ENCODE measurements around a stretch of chr6.

GRCh38 chr6:151391179-151391398 lies 270 bp downstream of the ZBTB2 start:
- PRO-cap = no peak
- RAMPAGE, long total RNA, 2 experiments = no peak in any of the 2 experiments

- PRO-cap = no peak
- RAMPAGE, long total RNA, 2 experiments = no peak in any of the 2 experiments
Observed at GRCh38 chr6:151450581-151451141, 1.3 kb downstream of the RMND1 start.

DNA sequence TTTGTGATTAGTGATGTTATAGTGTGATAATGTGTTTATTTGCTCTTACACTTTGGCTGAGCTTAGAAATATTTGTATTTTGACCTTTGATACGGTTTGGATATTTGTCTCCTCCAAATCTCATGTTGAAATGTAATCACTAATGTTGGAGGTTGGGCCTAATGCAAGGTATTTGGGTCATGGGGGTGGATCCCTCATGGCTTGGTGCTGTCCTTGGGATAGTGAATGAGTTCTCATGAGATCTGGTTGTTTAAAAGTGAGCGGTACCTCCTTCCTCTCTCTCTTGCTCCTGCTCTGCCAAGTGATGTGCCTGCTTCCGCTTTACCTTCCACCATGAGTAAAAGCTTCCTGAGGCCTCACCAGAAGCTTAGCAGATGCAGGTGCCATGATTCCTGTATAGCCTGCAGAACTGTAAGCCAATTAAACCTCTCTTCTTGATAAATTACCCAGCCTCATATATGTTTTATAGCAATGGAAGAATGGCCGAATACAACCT lies 147.3 kb downstream of the CCDC170 start:
- PRO-cap = no peak
- RAMPAGE, long total RNA, 2 experiments = no peak in any of the 2 experiments

DNA sequence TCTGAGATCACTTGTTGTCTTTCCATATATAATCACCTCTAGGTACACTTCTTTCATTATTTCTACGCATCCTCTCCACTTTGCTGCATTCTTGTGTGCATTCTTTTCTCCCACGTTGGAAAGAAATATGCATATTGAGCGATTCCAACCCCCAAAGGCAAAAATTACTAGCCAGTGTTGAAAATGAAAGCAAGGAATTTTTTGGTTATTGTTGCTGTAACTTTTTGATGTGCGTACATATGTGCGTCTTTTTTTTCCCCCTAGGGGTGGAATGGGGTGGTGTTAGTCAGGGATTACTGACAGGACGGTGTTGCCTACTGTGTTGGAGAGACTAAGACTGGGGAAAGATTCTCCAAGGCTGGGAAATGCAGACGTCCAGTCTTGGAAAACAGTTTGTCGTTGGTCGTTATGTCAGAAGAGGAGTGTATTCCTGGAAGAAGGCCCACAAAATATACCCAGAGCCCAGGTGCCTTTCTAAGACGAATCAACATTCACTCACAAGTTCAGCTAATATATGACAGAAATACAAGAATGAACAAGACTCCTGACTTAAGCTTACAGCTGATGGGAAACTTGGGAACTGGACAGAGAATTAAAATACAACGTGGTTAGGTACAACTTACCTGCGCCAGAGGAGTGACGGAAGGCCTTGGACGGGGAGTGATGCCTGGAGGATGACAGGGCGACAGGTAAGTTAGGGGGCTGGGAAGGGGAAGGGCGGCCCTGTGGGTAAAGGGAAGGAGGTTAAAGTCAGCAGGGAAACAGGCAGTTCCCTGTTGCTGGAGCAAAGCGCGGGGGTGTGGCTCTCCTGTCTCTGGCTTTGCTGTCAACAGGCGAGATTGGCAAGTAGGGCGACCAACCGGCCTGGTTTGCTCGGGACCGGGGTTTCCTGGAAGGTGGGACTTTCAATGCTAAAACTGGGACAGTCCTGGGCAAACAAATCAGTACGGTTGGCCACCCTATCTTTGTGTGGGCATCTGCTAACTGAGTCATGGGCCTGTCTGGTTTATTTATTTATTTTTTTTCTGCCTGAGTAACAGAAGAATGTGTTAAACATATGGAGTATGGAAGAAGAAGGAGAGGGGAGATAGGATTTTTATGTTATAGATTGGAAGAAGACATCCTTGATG lies 43.9 kb upstream of the ESR1 start:
- PRO-cap = bidirectional peak, plus-strand start at position 925 of the sequence, minus-strand start at position 793 of the sequence
- RAMPAGE, long total RNA, 2 experiments = start-site peak on the plus strand in 1 of 2 experiments, centred at position 349 of the sequence, 55 reads per replicate; start-site peak on the minus strand in 1 of 2 experiments, centred at position 777 of the sequence, 42 reads per replicate

GRCh38 chr6:151909610-151910140 lies 102.2 kb downstream of the ESR1 start:
- PRO-cap = no peak
- RAMPAGE, long total RNA, 2 experiments = no peak in any of the 2 experiments

- PRO-cap = no peak
- RAMPAGE, long total RNA, 2 experiments = no peak in any of the 2 experiments
Observed at GRCh38 chr6:152268045-152268517, 369.1 kb downstream of the SYNE1 start.

DNA sequence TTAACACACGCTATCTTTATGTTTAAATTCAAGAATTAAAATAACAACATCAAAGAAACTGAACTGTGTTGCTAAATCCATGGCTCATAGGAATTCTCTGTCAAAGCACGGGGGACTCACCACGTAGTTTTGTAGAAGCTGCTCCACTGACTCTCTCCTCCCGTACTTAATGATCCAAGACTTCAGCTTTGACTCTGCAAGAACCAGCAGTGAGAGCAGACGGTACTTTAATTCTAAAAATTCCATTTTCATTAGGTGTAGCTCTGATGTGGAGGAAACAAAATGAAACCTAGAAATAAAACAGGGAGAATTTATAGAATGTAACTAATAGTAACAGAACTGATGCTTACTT lies 165.7 kb downstream of the SYNE1 start:
- PRO-cap = no peak
- RAMPAGE, long total RNA, 2 experiments = no peak in any of the 2 experiments

- PRO-cap = no peak
- RAMPAGE, long total RNA, 2 experiments = no peak in any of the 2 experiments
Observed at GRCh38 chr6:152572222-152572845, 64.8 kb downstream of the SYNE1 start.

GRCh38 chr6:154098674-154099077 lies 59.6 kb downstream of the OPRM1 start:
- PRO-cap = no peak
- RAMPAGE, long total RNA, 2 experiments = no peak in any of the 2 experiments

GRCh38 chr6:154164426-154164822 lies 125.4 kb downstream of the OPRM1 start:
- PRO-cap = no peak
- RAMPAGE, long total RNA, 2 experiments = no peak in any of the 2 experiments

- PRO-cap = no peak
- RAMPAGE, long total RNA, 2 experiments = no peak in any of the 2 experiments
Observed at GRCh38 chr6:154343591-154344416, 12.8 kb downstream of the IPCEF1 start.

- PRO-cap = no peak
- RAMPAGE, long total RNA, 2 experiments = no peak in any of the 2 experiments
Observed at GRCh38 chr6:154439945-154440499, 70.5 kb downstream of the CNKSR3 start.

- PRO-cap = no peak
- RAMPAGE, long total RNA, 2 experiments = no peak in any of the 2 experiments
Observed at GRCh38 chr6:154684035-154684518, 49.1 kb upstream of the SCAF8 start.

DNA sequence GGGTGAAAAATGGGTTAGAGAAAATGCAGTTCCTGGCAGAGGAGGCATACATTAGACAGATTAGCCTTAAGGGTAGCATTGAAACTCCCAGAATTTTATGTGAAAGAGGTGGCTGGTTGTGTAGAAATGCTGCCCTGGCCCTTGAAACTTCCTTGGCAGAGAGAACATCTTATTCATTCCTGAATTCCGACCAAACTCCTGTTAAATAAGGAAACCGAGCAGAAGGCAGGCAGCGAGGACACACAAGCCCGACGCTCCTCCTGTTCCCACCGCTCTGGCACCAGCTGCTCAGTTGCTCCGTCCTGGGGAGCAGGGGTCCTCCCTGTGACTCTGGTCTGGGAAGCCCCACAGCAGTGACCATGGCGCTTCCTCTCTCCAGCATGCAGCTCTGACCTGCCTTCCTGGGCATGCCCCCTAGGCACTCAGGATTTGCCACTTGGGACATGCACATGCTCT lies 35.2 kb upstream of the CLDN20 start:
- PRO-cap = no peak
- RAMPAGE, long total RNA, 2 experiments = no peak in any of the 2 experiments

DNA sequence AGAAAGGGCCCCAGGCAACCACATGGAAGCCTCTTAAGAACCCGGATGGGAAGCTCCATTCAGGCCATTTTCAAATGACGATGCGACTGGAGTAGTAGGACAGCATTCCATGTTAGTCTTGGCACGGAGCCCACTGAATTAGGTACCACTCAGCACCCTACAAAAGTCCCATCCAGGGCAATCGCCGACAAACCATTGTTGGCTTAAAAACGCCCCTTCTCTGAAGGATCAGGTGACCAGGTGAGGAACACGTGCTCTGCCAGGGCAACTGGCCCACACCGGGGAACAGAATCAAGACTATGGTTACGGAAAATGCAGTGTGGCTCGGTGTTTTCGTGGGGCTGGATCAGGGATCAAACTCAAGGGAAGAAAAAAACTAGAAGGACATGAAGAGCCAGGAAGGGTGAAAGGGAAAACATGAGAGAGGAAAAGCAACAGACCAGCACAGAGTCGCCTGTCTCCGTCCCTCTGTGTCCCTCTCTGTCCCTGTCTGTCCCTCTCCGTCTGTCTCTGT lies 177.8 kb upstream of the ARID1B start:
- PRO-cap = no peak
- RAMPAGE, long total RNA, 2 experiments = no peak in any of the 2 experiments

DNA sequence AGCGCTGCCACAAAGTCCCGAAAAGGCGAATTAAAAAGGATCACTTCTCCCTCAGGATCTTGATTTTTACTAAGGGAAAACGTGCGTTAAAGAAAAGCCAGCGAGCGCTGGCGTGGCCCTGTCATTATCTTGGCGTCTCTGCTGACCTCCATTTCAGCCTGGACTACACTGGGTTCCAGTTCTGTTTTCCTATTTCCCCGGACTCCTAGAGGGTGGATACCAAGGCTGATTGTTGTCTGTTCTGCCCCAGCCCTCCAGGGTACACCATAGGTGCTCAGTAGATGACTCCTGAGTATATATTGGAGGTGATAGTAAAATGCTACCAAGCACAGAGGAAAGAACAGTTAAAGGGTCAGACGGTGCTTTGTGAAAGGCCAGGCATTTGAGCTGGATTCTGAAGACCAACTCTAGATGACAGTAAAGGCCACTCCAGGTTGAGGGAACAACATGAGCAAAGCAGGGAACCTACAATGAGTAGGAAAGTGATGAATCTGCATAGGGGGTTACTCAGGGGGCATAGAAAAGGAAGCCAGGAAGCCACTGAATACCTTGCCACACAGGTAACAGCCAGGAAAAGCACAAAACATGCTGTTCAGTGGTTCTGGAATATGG lies 89.1 kb upstream of the ARID1B start:
- PRO-cap = no peak
- RAMPAGE, long total RNA, 2 experiments = no peak in any of the 2 experiments

- PRO-cap = no peak
- RAMPAGE, long total RNA, 2 experiments = no peak in any of the 2 experiments
Observed at GRCh38 chr6:156720514-156720944, 56.6 kb upstream of the ARID1B start.

DNA sequence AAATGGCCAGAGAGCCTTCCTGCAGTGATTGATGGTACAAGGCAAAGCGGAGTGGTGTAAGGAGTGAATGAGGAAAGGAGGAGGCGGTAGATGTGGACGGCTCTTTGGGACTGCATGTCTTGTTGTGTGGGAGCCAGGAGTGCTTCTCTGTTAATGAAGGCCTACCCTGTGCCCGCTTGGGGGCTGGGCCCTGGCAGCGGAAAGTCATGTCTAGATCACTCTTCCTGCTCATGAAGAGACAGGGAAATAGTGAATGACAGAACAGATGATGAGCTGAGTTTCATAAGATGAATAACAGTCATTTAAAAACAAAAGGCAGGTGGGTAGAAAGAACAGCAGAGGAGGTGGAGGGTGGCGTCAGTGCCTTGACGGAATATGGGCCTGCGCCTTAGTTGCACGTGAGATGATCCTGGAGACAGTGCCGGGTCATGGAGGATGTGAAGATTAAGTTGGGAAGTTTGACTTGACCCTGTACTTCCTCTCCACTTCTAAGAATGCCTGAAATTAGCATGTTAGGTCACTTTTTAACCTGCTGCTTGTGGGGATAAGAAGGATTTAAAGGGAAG lies 85.5 kb downstream of the ARID1B start:
- PRO-cap = no peak
- RAMPAGE, long total RNA, 2 experiments = no peak in any of the 2 experiments

- PRO-cap = no peak
- RAMPAGE, long total RNA, 2 experiments = no peak in any of the 2 experiments
Observed at GRCh38 chr6:156976067-156977157, 199.2 kb downstream of the ARID1B start.

GRCh38 chr6:157033139-157033924 lies 256.2 kb downstream of the ARID1B start:
- PRO-cap = no peak
- RAMPAGE, long total RNA, 2 experiments = no peak in any of the 2 experiments

All from breast epithelium (tissue), 2 donors.